Epithelial cell of esophagus (primary cell): ENCODE results near the gene C1orf21.

GRCh38 chr1:183559825-183560791, 30.2 kb downstream of the NCF2 start:
- RRBS, result no CpG with 5 or more reads among the region's 5 CpGs

DNA sequence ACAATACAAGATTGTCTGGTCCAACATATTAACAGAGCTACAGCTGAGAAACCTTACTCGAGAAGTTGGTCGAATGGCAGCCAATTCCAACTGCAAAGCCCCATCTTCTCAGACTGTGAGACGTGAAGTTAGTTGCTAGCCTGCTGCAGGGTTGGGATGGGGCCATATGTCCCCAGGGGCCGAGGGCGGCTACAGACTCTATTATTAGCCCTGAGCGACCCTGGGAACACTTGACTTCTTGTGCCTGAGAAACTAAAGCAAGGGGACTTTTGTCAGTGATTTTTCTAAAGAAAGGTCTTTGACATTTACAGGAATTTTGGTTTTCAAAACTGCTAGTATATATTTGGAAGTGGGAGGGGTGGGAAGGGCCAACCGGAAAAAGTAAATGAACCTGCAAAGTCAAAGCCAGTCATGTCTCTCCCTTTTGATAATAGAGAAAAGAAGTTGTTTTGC, 13.7 kb downstream of the NCF2 start:
- RRBS, result no CpG with 5 or more reads among the region's 7 CpGs

DNA sequence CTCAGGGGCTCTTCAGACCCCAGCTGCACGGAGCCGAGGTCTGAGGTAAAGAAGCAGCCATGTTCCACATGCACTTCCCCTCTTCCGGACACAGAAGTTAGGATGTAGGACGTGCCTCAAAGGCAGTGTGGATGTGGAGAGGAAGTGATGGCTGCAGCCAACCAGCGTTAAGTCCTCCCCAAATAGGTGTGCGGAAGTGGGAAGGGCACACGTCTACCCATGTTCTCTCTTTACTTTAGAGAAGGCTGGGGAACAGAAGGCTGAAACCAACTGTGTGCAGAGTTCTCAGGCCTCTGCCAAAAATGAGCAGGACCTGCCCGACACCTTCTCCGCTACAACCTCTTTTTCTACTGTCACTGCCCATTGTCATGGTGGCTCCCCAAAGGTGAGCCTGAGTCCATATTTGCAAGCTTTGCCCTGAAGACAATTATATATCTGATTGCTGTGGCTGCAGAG, 14.7 kb upstream of the NCF2 start:
- RRBS, result no CpG with 5 or more reads among the region's 9 CpGs

DNA sequence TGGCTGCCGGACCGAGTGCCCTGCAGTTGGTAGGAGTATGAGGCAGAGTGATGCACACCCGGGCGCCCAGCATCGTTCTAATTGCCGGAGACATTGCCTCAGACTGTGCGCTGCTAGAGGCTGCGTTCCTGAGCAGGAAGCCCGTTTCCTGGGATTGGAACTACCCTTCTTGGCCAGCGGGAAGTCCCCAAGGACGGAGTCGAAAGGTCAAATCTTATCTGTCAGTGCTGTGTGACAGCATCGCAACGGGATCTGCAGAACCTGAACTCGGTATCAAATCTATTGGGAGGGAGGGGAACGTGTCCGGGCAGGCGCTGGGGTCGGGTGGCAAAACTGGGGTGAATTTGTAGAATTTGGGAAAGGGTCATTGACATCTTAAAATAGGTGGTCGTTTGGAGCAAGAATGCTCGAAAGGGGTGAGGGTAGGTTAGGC, 665 bp upstream of the ARPC5 start:
- RRBS, result 3% methylated on average over 3 of the region's 21 CpGs

DNA sequence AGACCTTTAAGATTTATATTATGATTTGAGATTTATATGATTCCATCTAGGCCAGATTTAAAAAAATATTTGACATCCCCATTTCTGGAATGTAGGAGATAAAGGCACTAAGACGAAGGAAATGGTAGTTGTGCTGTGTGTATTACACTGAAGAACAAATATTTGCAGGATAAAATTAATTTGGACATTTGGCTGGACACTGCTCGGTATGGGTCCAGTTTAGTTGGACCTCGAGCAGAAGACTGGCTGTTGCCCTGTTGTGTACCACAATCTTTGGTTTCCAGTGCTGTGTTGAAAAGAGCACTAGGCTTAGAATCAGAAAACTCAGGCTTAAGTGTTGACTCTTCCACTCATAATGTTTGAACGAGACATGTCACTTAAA, 1.1 kb upstream of the ARPC5 start:
- RRBS, result no CpG with 5 or more reads among the region's 4 CpGs

DNA sequence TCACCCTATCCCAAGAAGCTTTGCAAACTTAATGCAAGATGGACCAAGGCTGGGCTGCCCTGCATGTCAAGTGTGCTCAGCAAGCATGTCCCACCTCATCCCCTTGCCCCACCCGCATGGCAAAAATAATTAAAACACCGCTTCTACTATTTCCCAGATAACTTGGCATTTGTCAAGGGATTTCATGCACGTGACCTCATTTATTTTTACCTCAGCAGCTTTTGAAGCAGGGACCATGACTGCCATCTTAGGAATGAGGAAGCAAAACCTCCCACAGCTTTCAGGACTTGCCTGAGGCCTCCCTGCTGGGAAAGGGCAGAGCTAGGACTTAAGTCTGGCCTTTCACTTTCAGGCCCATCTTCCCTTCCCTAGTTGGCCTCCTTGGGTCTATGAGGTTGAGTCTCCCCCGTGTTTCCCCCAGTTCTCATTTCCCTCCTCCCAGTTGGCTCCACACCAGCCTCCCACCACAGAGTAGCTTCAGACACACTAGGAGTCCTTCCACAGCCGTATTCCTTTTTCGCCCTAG, 161.4 kb downstream of the TSEN15 start:
- RRBS, result no CpG with 5 or more reads among the region's 6 CpGs

- RRBS, result no CpG with 5 or more reads among the region's 10 CpGs
Observed at GRCh38 chr1:184366965-184367325, 19.9 kb upstream of the C1orf21 start.

DNA sequence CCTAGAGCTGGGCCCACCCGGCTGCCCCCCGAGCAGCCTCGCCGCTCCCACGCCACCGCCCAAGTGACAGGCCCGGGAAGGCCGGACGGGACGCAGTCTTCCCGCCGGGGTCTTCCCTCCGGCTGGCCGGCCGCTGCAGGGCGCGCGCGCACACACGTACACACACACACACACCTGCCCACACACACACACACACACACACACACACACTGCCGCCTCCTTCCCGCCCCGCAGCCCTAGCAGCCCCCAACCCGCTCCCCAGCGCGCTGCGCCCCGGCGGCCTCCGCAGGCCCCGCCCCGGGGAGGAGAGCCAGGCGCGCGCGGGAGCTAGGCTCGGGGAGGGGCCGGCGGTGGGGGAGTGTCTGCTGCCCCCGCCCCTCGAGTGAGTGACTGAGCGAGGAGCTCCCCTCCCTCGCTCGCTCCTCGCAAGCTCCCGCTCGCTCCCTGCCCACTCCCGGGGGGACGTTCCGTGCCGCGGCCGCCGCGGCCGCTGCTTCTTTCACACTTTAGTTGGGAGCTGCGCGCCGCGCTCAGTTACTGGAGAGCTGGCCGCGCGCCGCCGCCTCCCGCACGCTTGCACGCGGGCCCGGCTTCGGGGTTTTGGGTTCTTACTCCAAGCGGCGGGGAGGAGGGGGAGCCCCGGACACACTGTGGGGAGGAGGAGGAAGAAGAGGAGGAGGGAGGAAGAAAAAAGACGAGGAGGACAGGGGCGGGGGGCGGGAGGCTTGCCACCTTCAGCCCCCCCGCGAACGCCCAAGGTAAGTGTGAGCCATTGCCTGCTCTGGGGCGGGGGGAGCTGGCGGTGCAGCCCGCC, at the start of gene C1orf21:
TSS of gene C1orf21 (plus strand) at position 419 of the 814 bp plus-strand sequence.
- RRBS, result 4% methylated on average over 19 of the region's 83 CpGs

GRCh38 chr1:184492043-184492547, 105.3 kb downstream of the C1orf21 start:
- RRBS, result no CpG with 5 or more reads among the region's 1 CpG

DNA sequence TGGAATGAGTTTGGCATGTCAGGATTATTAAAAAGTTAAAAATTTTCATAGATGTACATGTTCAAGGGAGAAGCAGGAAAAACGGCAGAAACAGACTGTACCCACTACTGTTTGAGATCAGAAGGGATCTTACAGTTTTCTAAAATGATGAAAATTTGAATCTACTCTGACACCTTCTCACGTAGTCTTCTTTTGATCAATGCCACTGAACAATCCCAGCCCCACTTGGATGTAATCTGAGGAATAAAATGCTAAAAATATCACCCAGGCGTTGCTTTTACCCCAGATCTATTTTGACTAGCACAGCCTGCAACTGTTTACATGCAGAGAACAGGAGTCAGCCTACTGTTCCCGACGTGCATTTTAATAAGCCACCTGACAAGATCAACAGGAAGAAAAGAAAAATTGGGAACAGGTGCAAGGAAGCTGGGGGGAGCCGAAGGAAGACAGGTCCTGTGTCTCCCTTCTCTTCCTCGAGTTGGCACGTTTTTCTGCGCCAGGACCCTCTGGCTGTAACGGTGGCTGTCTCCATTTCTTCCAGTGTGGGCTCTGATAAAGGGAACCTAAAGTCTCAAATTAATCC, 117.1 kb downstream of the C1orf21 start:
- RRBS, result no CpG with 5 or more reads among the region's 10 CpGs

GRCh38 chr1:184513949-184514382, 127.1 kb downstream of the C1orf21 start:
- RRBS, result no CpG with 5 or more reads among the region's 4 CpGs

- RRBS, result no CpG with 5 or more reads among the region's 5 CpGs
Observed at GRCh38 chr1:184590163-184590742, 164.4 kb downstream of the EDEM3 start.

GRCh38 chr1:184620935-184621418, 133.7 kb downstream of the EDEM3 start:
- RRBS, result no CpG with 5 or more reads among the region's 7 CpGs

DNA sequence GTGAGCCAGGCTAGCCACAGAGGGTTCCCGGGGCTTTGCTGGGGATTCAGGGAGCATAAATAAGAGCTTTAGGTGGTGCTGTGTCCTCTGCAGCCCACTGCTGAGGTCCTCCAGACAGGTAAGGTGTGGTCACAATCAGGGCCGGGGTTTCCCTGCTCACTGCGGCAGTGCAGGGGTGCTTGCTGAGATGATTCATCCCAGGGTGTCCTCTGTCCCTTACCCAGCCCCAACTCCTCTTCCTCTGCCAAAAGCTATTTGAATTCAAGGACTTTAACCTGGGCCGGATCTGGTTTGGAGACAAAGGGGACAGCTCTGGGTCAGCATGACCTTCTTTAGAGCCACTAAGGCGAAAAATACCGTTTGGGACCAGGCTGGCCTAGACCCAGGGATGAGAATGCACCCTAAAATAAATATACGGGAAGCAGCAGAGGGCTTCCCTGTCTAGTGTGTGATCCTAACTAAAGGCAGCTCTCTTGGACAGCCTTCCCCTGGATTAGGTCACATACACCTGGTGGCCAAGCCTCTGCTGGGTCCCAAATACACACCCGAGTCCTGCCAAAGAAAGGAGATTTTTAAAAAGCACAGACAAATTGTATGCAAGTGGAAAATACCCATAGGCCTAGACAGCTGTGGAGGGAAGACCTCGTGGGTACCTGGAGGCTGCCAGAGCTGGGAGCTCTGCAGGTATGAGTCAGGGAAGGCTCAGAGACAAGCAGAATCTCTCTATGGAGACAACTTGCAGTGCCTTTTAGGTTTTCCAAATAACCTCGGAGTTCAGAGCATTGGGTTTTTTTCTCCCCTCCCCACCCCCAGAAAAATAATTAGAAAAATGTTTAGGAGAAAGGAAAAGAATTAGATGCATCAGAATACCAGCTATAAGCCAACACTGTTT, 127.9 kb downstream of the EDEM3 start:
- RRBS, result no CpG with 5 or more reads among the region's 10 CpGs

- RRBS, result no CpG with 5 or more reads among the region's 8 CpGs
Observed at GRCh38 chr1:184632567-184633472, 121.8 kb downstream of the EDEM3 start.

GRCh38 chr1:184905015-184905645, 69.2 kb downstream of the NIBAN1 start:
- RRBS, result no CpG with 5 or more reads among the region's 3 CpGs

DNA sequence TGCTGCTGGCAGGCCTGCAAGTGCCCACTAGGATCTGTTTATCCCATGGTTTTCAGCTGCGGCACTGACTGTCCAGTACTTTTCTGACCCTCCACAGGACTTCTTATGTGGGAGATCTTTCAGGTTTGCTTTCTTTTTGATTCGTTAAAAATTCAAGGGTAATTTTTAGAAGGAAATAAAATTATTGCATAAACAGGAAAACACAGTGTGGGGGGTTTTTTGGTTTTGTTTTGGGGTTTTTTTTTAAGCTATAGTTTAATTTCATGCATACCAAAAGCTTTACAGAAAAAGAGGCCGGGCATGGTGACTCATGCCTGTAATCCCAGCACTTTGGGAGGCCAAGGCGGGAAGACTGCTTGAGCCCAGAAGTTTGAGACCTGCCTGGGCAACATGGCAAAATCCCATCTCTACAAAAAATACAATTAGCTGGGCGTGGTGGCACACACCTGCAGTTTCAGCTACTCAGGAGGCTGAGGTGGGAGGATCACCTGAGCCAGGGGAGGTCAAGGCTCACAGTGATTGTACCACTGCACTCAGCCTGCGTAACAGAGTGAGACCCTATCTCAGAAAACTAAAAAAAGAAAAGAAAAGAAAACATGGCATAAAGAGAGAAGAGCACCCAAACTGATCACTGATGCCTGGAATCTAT, 3.5 kb downstream of the NIBAN1 start:
- RRBS, result no CpG with 5 or more reads among the region's 6 CpGs

DNA sequence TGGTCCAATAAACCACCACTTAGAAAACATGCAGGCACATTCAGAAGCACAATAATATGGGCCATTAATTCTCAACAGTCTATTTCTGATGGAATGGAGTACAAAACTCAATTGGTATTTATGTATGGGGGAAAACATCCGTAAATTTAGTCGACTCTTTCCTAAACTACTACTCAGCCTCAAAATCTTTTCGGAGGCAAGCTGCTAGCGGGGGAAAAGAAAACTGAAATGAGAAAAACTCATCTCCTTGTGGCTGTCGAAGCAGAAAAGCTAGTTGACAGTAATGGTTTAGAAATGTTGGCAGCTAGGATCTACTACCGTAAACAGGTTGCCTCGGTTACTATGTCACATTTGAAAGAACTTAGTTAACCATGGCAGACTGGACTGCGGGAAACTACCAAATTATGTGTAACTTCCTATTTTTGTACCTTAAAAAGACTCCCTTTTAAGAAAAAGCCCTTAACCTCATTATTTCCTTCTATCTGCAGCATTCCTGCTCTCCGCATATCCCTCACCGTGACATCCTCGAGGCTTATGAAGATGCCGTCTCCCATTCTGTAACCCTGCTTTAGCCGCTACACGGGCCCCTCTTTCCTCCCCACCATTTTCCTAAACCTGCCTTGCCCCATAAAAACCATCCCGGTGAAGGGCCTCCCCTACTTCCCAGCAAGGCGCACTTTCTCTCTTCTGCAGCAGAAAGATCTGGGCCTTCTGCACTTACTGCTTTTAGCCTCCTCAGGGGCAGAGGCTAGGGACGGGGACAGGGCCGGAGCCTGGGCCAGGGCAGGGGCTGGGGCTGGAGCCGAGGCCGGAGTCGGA, 787 bp downstream of the TRMT1L start:
- RRBS, result 7% methylated on average over 3 of the region's 21 CpGs

- RRBS, result no CpG with 5 or more reads among the region's 5 CpGs
Observed at GRCh38 chr1:185306767-185307695, 10.0 kb downstream of the IVNS1ABP start.